SEM (cell line): ENCODE data around the gene BRAP.

GRCh38 chr12:111457068-111457603, 51.4 kb downstream of the SH2B3 start:
- PRO-cap: no peak

DNA sequence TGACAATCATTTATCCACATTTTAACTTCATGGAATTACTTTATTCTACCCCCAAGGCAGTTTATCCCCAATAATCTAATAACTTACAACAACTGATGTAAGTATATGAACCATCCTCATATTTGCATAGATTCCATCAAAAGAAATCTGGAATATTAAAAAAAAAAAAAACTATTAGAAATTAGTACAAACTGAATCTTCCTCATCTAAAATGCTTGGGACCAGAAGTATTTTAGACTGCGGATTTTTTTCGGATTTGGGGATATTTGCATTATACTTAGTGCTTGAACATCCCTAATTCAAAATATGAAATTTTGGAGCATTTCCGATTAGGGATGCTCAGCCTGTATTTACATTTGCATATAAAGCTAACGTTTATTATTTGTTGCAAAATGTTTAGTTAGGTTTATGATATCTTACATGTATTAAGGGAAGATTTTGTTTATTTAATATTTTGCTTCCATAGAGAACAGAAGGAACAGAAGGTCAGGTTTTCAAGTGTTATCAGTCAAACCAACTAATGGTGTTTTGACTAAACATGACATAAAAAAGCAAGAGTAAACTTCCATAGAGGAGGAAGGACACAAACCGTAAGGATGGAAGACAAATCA, 44.9 kb downstream of the ATXN2 start:
- PRO-cap: no peak

GRCh38 chr12:111596998-111597229, 2.2 kb downstream of the ATXN2 start:
- PRO-cap: no peak

DNA sequence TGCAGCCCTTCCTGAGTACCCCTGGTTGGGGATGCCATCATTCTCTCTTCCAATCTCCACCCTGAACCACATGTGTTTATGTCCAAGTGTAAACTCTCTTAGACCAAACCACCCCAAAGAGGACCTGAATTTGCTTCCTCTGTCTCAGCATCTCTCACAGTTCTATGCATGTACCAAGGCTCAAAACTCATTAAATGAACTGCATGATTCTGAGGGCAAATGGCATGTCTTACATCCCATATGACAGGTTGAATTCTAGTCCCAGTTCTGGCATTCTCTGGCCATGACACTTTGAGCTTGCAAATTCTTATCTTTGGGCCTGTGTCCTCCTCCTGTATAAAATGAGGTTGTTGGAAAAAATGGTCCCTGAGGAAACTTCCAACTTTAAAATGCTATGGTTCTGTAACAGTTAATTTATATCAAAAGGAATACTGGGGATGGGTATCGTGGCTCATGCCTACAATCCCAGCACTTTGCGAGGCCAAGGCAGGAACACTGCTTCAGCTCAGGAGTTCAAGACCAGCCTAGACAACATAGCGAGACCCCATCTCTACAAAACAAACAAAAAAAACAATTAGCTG, 22.1 kb downstream of the BRAP start:
- PRO-cap: no peak

DNA sequence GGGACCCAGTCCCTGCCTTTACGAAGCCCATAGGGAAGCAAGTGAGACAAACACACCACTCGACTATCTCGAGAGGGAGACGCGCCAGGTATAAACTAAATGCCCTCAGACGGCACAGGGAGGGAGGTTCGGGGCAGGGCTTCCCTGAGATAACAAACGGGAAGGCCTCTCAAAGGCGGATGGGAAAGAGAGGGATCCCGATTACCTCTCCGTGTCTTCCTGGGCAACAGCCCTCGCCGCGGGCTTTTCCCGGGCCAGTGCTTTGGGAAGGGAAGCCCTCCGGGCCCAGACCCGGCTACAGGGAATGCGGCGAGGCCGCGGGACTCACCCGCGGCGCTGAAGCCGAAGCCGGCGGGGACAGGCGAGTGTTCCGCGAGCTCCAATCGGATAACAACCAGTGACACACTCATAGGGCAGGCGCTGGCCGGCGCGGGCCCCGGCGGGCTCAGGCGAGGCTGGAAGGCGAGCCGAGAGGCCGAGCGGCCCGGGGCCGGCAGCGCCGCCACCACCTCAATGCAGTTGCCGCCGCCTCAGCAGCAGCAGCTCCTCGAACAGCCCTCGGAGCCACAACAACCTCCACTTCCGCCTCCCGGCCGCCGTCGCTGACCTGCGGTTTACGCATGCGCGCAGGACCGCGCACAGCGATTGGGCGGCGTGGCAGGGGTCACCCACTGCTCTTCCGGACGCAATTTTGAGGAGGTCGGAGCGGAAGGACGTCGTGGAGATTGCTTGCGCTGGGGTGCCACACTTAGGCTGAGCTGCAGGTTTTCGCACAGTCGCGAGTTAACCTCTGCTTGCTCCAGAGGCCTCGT, at the start of gene BRAP:
Gene BRAP, minus strand, starts transcription at position 574 of the 812 bp plus-strand sequence.
- PRO-cap: bidirectional peak, plus-strand start at position 694 of the sequence, minus-strand start at position 553 of the sequence

DNA sequence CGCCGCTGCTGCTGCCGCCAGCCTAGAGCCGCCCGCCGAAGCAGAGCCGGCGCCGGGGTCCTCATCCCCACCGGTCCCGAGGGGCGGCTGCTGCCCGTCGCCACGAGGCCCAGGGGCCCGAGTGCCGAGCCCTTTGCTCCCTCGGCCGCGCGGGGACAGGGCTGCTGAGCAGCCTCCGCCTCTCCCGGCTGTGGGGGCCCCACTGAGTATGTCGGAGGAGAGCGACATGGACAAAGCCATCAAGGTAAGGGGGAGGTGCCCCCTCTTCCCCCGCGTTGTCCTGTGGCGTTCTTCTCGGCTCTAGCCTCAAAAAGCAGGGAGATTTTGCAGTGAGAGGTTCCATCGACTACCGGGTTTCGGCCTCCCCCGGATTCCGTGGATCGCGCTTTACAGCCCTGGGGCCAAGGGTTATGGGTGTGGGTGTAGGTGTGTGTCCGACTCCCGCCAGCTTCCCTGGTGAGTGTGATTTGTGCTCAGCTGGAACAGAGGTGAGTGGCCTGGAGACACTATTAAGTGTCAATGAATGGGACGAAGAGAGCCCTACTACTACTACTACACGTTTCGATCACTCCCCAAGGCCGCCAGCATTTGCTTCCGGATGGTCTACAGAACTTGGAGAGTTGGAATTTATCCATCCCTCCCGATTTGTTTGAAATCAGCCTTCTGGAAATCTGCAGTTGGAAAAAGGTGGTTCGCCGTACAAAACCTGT, 653 bp downstream of the MAPKAPK5 start:
- PRO-cap: bidirectional peak, plus-strand start at position 25 of the sequence, minus-strand start outside the sequence; bidirectional peak, plus-strand start at position 309 of the sequence, minus-strand start at position 204 of the sequence; unidirectional peak, minus-strand start at position 389 of the sequence; unidirectional peak, minus-strand start at position 521 of the sequence

DNA sequence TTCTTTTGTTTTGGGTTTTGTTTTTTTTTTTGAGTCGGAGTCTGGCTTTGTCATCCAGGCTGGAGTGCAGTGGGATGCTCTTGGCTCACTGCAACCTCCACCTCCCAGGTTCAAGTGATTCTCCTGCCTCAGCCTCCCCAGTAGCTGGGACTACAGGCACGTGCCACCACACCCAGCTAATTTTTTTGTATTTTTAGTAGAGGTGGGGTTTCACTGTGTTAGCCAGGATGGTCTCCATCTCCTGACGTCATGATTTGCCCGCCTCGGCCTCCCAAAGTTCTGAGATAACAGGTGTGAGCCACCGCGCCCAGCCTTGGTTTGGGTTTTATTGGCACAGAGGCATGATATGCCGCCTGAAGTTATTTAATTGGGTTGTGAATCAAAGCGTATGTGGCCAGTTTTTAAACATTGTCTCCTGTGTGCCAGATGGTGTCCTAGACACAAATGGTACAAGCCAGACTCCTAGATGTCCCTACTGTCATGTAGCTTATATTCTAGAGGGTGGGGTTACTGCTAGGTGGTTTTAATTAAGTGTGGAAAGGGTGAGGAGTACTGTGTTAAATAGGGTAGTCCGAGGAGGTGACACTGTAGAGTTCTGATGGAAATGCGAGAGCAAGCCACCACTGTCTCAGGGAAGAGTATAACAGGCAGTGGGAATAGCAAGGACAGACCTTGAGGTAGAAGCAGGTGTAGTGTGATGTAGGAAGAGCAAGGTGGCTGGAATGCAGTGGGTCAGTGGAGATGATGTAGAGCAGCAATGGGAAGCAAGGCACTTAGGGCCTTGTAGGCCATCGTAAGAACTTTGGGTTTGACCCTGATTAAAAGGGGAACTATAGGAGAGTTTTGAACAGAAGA, 2.4 kb downstream of the MAPKAPK5 start:
- PRO-cap: no peak

GRCh38 chr12:112167068-112168167, 42.1 kb downstream of the TRAFD1 start:
- PRO-cap: no peak

GRCh38 chr12:112408593-112408741, 938 bp downstream of the RPL6 start:
- PRO-cap: no peak

- PRO-cap: no peak
Observed at GRCh38 chr12:112924893-112925507, 13.3 kb upstream of the OAS3 start.

DNA sequence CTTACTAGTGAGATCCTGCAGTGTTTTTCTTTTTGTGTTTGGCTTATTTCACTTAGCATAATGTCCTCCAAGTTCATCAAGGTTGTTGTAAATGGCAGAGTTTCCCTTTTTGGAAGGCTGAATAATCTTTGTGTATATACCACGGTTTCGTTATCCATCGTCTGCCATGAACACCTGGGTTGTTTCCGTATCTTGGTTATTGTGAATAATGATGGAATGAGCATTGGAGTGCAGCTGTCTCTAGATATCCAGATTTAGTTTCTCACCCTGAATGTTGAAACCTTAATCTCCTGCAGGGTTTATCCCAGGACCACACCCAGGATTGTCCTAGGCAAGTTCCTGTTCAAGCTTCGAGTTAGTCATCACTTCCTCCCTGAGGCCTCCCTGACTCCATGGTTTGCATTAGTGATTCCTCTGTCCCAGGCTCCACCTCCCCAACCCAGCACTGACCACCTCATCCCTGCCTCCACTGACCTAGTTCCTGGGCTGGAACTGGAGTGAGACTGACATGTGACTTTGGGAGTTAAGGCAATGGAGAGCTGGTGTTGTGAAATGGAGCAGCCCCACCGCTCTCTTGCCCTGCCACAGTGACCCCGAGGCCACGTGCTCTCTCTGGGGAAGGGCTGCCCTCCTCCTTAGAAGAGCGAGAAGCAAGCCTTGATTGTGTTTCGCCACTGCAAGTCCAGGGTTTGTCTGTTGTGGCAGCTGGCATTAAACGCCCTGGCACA, 15.9 kb upstream of the DTX1 start:
- PRO-cap: no peak

- PRO-cap: no peak
Observed at GRCh38 chr12:113075109-113076016, 18.8 kb downstream of the DTX1 start.

DNA sequence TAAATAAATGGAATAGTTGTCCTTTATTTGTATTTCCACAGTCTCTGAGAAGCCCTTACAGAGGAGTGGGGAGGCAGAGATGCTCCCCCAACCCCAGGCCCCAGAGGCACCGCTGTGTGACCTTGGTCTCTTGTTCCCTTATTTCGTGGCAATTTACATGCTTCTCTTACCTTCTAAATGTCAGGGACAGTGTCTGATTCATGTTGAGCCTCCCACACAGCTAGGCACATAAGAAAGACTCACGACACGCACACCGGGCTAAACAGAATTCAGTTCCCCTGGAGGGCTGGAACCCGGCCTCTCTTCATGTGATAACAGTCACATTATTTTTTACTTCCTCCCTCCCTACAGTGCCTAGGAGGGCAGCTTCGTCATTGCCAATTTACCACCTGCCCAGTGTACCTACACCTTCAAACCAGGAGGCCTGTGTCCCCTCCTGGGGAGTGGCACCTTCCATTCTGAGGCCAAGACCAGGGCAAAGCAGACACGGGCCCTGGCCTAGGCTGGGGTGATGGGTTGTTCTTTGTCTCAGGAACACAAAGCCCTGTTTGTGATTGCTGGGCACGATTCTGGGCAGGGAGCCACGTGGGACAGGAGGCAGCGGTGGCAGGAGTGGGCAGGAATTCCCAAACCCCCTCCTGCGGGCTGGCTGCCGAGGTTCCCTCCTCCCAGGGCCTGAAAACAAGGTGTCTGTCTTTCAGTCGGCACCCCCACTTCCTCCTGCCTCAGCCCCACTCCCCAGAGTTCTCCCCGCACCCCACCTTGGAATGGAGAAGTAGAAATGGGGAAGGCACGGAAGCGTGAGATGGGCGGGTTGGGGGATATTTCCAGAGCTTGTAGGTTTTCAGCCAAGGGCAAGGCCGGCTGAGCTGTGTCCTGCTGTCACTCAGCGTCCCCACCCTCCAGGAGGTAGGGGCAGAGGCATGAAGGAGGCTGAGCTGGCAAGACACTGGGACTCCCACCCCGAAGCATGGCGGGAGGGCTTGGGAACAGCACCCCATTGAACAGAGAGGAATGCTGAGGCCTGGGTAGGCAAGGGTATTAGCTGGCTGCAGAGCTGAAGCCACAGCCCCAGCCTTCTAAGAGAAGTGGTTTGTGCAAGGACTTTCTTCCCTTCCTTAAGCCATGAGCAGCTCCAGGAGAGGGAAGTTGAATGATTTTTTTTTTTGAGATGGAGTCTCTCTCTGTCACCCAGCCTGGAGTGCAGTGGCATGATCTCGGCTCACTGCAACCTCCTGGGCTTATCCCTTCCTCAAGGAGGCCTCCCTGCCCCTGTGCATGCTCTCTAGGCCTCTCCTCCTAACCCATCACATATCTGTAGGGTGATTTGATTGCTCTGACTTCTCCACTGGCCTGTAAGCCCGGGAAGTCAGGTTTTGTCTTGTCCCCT, 7.0 kb upstream of the RASAL1 start:
- PRO-cap: no peak

- PRO-cap: no peak
Observed at GRCh38 chr12:113152597-113153204, 3.2 kb downstream of the CFAP73 start.

GRCh38 chr12:113161193-113162198, 12.0 kb downstream of the CFAP73 start:
- PRO-cap: no peak

GRCh38 chr12:113285493-113286239, 49.2 kb downstream of the SLC8B1 start:
- PRO-cap: no peak

DNA sequence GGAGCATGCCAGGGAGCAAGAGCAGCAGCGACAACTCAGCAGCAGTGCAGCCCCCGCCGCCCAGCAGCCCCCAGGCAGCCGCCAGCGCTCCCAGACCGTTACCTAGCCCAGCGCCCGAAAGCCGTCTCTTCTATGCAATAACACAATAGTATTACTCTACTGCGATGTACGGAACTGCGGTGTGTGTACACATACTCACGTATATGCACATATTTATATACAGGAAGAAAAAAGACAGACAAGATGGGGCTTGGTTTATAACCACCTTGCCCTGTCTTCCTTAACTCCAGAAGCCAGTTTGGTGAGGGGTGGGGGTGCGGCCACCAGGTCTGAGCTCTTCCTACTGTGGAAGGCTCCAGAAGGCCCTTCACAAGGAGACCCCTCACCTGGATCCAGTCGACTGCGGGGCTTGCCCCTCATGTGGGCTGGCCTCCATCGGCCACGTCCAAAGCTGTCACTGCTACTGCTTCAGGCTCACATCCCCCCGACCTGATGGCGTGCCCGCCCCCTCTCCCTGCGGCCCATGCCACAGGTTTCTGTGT, 38.9 kb downstream of the SLC8B1 start:
- PRO-cap: no peak

DNA sequence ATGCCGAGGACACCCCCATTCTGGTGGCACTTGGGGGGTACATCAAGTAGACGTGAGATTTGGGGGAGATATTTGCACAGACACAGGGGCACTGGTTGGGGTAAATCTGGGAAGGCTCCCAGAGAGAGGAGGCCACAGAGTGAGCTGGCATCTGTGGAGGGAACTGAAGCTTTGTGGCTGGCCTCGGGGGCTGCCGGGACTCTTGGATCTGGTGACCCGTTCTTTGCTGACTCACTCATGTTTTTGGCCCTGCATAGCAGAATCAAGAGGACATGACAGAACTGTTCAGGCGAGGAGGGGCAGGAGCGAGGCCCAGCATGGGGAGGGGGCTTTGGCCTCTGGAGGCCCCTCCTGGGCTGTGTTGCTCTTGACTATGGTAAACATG, 1.7 kb downstream of the PLBD2 start:
- PRO-cap: no peak

DNA sequence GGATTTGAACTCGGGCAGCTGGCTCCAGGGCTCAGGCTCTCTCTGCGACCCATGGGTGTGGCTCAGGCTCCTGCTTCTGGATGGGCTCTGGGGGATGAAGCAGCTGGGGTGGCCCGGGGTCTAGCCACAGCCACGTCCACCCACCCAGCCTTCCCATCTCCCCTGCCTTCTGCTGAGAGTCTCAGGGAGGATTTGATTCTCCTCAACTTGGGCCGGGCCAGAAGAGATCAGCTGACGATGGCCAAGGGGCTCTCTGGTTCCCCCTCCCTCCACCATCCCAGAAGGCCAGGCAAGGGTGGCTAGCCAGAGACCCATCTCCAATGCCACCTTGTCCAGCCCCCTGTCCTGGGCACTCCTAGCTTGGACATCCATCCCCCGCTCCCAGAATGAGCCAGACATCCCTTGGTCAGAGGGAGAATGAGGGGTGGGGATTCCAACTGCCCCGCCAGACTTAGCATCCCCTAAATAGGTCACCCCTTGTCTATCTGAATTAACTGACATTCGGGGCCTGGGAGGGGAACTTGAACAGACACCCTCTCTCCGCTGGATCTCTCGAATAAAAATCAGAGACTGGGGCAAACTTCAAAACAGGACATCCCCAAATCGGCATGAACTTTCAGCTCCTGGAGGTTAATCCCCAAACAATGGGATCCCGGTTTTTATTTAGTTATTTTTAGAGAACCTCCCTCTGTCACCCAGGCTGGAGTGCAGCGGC, 1.9 kb downstream of the SDS start:
- PRO-cap: no peak

DNA sequence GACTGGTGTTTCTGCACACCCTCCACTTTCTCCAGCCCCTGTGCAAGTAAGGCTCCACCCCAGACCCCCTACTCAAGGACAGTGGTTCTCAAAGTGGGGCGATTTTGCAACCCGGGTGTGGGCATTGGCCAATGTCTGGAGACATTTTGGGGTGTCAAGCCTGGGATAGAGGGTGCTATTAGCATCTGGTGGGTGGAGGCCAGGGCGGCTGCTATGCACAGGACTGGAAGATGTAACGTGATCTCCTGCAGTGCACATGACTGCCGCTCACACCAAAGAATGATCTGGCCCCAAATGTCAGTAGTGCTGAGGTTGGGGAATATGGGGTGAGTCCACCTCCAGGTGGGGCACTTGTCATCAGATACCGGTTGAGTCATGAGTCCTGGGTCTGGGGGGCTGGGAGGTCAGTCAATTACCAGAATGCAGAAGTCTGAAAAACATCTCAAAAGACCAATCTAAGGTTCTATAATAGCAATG, 6.2 kb upstream of the SDSL start:
- PRO-cap: no peak